RPMI7951 (cell line): Measurements from ENCODE around the gene TUBA3C.

- RAMPAGE, long total RNA, result no peak
Observed at GRCh38 chr13:18408572-18408986, 773.0 kb downstream of the TUBA3C start.

GRCh38 chr13:19181518-19181920, at the start of gene TUBA3C:
TUBA3C (minus strand) TSS chr13:19181824.
- RAMPAGE, long total RNA, result no peak

DNA sequence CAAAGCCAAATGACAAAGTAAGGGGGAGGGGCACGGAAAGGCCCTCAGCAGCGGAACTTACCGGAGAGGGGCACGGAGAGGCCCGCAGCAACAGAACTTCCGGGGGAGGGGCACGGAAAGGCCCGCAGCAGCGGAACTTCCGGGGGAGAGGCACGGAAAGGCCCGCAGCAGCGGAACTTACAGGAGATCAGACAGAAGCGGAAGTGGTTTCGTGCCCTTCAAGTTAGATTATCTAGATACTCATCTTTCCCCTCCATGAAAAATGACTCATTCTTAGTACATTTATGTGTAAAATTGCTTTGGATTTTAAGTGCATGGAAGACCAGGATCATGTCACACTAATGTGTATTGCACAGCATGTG, 25.6 kb upstream of the TPTE2 start:
- RAMPAGE, long total RNA, result no peak

- RAMPAGE, long total RNA, result no peak
Observed at GRCh38 chr13:19641869-19642309, 8.4 kb downstream of the MPHOSPH8 start.

- RAMPAGE, long total RNA, result no peak
Observed at GRCh38 chr13:19677340-19677746, 43.9 kb downstream of the MPHOSPH8 start.

GRCh38 chr13:19864607-19865235, 1.3 kb upstream of the ZMYM5 start:
- RAMPAGE, long total RNA, result no peak

GRCh38 chr13:19957076-19957766, 1.3 kb upstream of the ZMYM2 start:
- RAMPAGE, long total RNA, result no peak

- RAMPAGE, long total RNA, result no peak
Observed at GRCh38 chr13:20127163-20127496, 33.7 kb downstream of the GJA3 start.

DNA sequence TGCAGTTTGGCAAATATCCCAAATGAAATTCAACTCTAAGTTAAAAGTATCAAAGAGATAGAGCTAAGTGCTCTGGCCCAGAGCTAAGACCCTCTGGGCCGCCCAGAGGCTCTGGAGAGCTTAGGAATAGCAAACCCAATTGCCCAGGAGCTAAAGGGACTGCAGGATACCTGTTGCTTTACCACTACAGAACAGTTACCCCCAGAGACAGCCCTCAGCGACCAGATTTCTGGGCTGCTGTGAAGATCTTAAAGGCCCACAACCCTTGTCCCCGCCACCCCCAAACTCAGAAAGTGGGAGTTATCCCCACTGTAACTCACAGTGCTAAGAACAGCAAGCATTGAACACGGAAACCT, 19.4 kb downstream of the GJA3 start:
- RAMPAGE, long total RNA, result no peak

DNA sequence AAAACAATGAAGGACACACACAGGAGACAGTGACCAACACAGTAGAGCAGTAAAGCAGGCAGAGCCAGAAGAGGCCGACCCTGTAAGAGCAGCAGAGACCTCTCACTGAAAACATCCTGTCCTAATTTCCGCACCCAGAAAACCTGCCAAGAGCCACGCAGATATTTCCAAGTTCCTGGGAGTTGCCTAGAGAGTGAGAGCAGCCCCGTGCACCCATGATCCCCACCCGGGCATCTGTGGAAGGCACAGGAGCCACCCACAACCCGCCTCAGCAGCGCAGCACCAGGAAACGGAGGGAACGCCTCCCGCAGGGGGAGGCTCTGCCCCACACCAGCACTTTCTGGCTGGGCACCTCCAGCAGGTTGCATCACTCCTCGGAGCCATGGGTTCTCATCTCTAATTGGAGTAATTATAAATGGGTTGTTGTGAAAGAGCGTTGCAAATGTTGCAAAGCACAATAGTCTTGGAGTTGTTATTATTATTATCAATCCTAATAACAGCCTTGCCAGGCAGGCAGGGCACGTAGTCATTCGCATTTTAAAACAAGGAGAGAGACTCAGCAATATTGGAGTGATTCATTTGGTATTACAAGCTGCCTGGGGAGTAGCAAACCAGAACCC, 108.5 kb upstream of the GJB6 start:
- RAMPAGE, long total RNA, result no peak

DNA sequence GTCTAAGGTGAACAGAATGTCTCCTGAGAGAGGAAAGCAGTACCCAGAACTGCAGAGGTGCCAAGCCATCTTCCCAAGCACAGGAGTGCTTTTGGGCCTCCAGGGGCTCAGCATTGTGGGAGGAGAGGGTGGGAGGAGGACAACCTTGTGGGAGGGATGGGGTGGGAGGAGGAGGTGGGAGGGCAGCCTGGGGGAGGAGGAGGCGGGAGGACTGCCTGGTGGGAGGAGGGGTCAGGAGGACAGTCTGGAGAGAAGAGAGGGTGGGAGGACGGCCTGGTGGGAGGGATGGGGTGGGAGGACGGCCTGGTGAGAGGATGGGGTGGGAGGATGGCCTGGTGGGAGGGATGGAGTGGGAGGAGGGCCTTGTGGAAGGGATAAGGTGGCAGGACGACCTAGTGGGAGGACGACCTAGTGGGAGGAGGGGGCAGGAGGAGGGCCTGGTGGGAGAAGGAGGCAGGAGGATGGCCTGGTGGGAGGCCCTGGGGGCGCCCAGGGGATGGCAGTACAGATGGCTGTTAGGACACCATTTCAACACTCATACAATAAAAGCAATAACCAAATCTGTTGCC, 63.8 kb downstream of the CRYL1 start:
- RAMPAGE, long total RNA, result no peak

GRCh38 chr13:20702372-20702950, 1.0 kb upstream of the IL17D start:
- RAMPAGE, long total RNA, result no peak

DNA sequence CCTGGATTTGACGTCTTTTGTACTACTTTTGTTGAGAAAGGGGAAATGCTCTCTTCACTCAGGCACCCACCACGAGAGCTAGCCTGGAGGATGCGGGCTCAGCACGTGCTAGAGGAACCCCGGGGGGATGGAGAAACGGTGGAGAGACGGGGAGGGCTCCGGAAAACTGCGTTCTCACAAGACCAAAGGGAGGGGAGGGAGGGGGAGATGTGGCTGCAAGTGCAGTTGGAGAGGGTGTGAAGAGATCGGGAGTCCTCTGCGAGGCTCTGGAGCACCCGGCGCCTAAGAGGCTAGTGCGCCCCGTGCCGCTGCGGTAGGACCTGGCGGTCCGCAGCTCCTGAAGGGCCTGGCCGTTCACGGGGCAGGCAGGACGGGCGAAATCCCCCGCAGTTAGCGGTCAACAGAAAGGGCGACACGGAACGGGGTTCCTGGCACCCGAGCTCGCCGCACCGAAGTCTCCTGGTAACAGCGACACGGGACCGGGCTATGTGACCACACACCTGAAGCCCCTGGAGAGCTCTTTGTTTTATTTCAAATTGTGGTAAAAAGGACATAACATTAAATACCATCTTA, 43.5 kb upstream of the XPO4 start:
- RAMPAGE, long total RNA, result no peak

DNA sequence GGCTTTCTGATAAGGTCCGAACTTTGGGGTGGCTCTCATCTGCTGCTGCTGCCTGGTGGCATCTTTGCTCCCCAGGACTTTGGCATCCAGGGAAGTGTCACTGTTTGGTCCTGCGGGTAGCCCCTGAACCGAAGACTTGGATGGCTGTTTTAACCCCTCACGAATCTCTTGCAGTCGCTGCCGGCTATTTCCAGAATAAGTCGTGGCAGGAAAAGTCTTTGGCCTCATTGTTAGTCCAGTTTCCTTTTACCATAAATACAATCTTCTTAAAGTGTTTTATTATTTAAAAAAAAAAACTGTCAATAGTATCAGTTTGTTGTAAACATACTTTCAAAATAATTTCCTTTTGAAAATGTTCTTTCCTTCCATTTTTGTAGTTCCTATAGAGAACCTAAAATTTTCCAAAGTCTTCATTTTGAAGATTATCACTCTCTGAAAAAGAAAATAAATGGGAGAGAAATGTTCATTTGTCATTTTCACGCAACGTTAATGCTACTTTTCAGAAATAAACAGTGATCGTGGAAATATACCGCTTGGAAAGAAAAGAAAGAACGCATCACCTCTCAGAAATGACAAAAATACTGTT, 15.5 kb downstream of the LATS2 start:
- RAMPAGE, long total RNA, result no peak

GRCh38 chr13:21124792-21125339, 15.1 kb upstream of the SAP18 start:
- RAMPAGE, long total RNA, result no peak

- RAMPAGE, long total RNA, result no peak
Observed at GRCh38 chr13:21616863-21617432, 13.0 kb upstream of the MICU2 start.

DNA sequence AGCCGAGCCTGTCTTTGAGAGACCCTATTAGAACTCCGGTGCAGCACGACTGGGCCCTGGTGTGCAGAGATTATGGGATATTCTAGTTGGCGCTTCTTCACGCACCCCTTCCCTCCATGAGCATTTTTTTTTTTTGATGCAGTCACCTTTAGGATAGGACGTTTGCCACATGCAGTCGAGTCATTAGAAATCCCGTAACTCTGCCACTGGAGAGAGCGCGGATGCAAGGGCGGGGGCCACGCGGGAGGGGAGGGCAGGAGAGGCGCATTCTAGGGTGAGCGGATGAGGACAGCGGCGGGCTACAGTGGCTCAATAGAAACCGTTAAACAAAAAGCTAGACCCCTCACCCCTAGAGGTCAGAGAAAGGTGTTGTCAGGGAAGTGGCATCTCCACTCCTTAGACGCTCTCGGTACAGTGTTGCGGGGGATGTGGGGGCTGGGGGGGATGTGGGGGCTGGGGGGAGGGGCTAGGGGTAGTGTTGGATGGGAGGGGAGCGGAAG, 3.8 kb downstream of the FGF9 start:
- RAMPAGE, long total RNA, result no peak

- RAMPAGE, long total RNA, result no peak
Observed at GRCh38 chr13:21801879-21802264, 131.0 kb downstream of the FGF9 start.

DNA sequence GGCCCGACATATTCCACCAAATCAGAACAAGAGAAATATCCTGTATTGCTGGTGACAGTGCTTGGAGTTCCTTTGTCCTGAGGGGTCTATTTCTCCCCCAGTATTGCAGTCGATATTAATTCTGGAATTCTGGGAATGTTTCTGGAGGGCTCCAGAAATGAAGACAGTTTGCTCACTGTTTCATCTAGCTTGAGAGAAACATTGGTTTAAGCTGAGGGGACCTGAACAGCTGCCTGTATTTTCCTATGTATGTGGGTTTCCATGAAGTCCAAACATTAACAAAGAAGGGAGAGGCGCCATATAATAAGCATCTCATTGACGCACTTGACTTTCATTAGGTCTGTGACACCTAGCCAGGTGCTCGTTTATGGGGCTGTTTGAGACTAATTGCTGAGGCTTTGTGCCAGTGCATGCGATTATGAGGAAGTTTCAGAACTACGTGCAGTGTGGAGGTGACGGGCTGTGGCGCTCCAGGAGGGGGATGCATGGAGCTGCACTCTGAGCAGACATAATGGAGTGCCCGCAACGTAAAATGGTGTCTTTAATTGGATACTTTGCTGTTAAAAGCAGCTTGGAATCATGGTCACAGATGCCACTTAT, 223.1 kb downstream of the FGF9 start:
- RAMPAGE, long total RNA, result no peak

DNA sequence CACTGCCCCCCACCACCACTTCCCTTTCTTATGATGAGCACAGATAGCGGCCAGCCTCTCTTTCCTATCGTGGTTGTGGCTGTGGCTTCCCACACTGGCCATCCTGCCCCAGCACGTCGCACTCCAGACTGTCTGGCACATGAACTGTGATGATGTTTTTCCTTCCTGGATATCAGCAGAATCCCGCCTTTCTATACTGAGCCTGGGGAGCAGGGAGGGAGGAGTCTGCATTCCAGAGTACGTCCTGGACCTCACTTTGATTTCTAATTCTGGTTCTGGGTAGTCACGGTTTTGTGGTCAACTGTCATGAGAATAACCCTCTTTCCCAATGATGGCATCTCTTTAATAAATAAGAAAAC, 315.1 kb downstream of the FGF9 start:
- RAMPAGE, long total RNA, result no peak